AG10803 (cell line): ENCODE measurements around a stretch of chr9.

DNA sequence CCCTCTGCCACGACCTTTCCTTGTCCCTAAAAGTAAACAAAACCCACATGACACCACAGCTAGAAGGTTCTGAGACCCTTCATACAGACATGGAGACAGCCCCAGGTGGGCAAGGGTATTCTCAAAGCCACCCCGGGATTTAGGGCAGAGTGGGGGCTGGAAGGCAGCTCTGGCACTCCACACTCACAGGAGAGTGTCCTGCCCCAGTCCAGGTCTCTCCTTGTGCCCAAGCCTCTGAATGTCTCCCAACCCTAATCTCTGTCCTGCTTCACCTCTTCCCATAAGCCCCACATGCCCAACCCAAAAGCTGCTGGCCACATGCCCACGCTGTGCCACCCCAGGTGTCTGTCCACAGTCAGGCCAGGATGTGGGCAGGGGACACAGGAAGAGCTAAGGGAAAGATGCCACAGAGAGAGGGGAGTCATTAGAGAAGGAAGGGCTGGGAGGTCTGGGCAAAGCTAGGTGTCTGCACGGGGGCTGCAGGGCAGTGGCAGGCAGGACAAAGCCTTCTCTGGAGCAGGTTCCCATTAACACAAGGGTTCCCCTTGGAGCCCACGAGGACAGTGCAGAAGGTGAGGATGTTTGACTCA, 689 bp downstream of the AMBP start:
- RRBS = no CpG with 5 or more reads among the region's 5 CpGs

- RRBS = no CpG with 5 or more reads among the region's 12 CpGs
Observed at GRCh38 chr9:114082435-114083069, 4.5 kb upstream of the AMBP start.

DNA sequence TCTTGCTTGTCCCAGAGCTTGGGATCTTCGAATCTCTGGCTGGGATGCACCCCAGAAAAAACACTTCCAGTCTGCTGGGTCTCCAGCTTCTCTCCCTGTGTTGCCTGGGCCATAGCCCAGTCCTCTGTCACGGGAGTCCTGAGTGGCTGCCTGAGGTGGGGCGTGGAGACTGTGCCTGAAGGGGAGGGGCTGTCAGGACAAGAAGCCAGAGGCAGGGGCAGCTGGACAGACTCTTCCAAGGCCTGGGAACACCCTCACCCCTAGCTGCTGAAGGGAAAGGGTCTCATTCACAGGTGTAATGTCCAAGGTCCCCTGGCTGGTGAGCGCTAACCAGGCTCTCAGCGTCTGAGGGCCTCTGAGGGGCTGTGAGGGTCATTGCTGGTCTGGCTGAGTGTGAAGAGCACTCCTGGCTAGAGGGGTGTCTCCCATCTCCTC, 20.4 kb upstream of the COL27A1 start:
- RRBS = no CpG with 5 or more reads among the region's 5 CpGs

DNA sequence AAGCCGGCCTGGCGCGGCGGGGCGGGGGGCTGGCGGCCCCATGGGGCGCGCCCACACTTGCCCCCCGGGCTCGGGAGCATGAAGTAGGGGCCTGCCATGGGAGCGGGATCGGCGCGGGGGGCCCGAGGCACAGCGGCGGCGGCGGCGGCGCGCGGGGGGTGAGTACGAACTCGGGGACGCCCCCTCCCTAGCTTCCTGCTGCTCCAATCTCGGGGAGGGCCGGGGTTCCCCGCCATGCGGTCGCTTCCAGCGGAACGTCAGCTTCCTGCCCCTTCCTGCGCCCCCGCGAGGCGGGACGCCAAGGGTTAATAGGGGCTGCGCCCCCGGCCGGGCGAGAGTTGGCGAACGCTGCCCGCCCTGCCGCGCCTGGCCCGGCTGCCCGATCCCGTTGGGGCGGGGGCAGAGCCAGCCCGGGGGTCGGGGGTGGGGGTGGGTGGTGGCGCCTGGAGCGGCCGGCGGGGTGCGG, 551 bp downstream of the COL27A1 start:
- RRBS = 3% methylated on average over 36 of the region's 58 CpGs

GRCh38 chr9:114177594-114178129, 22.3 kb downstream of the COL27A1 start:
- RRBS = no CpG with 5 or more reads among the region's 5 CpGs

- RRBS = no CpG with 5 or more reads among the region's 9 CpGs
Observed at GRCh38 chr9:114331011-114331483, 1.4 kb downstream of the ORM2 start.

- RRBS = no CpG with 5 or more reads among the region's 19 CpGs
Observed at GRCh38 chr9:114348506-114349580, 19.2 kb downstream of the ORM2 start.

DNA sequence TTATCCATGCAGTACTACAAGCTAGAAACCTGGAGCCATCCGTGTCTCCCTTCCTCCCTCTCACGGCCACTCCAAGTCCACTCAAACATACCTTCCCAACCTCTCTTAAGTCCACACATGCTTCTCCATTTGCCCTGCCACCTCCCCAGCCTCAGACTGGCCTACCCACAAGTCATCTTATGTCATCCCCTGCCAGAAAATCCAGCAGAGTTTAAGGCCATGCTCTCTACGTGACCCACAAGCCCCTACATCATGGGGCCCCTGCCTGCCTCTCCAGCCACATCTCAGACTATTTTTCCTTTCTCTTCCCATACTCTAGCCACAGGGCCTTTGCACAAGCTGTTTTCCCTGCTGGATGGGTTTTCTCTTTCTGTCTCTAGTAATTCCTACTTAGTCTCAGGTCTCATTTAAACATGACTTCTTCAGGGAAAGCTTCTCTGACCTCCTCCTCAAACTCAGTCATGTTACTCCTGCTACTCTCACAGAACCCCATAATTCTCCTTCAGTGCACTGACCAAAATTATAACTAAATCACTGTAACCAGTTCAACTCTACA, 26.8 kb downstream of the AKNA start:
- RRBS = no CpG with 5 or more reads among the region's 3 CpGs

- RRBS = no CpG with 5 or more reads among the region's 7 CpGs
Observed at GRCh38 chr9:114361588-114362084, 26.1 kb downstream of the AKNA start.

DNA sequence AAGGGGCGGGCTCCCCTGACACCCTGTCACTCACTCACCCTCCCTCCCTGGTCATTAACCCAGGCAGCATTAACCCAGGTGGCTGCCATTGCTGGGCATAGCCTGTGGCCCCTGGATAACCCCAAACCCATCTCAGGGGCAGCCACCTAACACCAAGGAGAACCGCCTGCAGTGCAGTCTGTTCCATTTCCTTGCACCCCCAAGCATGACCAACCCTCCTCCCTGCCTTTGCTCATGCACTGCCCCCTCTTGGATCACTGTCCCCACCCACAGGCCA, 2.2 kb upstream of the AKNA start:
- RRBS = no CpG with 5 or more reads among the region's 2 CpGs

- RRBS = no CpG with 5 or more reads among the region's 3 CpGs
Observed at GRCh38 chr9:114820818-114821017, 14.9 kb upstream of the TNFSF15 start.

DNA sequence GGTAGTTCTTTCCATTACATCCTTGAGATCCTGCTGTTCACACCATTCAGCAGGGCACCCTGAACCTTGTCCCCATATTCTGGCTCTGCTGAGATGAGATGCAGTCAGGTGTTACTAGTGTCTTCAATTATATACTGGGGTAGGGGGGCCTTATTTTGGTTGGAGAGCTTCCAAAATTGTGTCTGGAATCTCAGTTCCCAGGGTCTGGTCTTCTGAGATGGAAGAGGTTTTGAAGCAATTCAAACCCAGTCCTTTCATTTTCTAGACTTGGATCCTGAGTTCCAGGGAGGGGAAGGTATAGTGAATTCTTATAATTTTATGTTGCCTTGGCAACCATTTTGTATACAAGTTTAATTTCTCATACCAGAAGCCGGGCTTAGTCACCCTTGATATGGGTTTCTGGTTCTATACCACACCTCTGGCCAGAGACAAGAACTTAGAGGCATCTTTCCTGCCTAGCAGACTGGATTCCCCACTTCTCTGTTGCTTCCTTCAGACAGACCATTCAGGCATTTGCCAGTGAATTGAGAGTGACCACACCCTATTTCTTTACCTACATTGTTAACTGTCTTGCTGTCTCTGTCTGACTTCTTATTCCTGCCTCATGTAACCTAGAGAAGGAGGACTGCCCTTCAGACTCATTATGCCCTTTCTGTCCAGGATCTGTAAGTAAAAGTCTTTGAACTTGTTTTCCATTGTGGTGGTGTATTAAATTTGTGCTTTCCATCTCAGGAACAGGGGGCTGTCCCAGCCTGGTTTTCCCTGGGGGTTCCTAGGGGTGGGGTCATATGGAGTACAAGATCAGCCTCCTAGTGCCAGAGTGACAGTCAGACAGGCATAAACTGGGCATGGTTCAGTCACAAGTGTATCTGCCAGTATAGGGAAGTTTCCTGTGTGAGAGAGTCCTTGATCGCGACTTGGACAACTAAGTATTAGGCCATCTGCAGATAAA, 27.6 kb downstream of the TNFSF8 start:
- RRBS = no CpG with 5 or more reads among the region's 3 CpGs

GRCh38 chr9:115027797-115027996, 90.3 kb downstream of the TNC start:
- RRBS = no CpG with 5 or more reads among the region's 3 CpGs

DNA sequence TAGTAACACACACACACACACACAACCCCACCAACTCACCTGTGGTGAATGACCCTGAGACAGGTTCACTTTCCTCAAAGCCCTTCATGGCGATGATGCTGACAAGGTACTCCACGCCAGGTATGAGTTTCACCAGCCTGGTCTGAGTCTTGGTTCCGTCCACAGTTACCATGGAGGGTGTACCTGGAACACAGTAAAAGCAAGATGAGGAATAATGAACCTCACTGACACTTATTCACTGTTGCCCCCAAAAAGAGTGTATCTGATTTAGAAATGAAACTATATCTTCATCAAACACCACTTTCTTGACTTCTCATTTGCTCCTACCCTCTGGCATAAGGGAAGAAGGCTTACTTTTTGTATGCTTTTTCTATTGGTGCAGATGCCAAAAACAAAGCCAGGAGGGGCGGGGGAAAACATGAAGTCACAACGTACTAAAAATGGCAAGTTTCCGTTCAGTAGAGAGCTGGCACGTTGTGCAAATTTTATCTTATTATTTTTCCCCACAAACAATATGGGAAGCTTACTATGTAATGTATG, 77.0 kb downstream of the TNC start:
- RRBS = no CpG with 5 or more reads among the region's 7 CpGs

DNA sequence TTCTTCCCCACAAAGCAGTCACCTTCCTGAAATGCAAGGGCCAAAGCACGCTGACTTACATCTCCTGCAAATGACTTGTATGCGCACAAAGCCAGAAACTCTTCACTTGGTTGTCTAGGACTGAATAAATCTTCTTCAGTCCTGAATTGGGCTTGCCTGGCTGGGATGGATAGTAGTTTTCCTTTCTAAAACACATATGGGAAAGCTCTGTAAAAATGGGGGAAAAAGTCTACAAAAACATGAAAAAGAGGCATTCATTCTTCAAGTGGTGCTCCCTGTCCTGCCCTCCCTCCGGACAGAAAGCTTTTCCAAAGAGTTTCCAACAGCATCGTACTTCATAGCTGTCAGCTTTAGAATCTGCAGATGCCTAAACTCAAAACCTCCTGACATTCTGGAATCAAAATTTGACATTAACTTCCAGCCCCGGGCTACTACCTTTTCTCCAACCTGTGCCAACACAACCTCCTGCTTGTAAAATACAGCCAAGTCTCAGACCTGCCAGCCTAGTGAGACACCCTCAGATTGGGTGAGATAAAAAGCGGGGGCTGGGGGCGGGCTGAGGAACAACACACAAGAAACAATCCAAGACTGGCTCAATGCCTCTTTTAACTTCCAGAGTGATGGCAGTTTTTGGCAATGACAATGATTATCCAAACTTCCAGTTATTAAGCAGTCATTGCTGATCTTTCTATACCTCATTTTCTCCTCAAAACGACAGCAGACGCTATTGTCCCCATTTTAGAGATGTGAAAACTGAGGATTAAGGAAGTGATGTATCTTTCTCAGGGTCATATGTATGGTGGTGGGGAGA, 1.4 kb downstream of the TNC start:
- RRBS = no CpG with 5 or more reads among the region's 9 CpGs

GRCh38 chr9:115135685-115136201, 17.8 kb upstream of the TNC start:
- RRBS = no CpG with 5 or more reads among the region's 8 CpGs

DNA sequence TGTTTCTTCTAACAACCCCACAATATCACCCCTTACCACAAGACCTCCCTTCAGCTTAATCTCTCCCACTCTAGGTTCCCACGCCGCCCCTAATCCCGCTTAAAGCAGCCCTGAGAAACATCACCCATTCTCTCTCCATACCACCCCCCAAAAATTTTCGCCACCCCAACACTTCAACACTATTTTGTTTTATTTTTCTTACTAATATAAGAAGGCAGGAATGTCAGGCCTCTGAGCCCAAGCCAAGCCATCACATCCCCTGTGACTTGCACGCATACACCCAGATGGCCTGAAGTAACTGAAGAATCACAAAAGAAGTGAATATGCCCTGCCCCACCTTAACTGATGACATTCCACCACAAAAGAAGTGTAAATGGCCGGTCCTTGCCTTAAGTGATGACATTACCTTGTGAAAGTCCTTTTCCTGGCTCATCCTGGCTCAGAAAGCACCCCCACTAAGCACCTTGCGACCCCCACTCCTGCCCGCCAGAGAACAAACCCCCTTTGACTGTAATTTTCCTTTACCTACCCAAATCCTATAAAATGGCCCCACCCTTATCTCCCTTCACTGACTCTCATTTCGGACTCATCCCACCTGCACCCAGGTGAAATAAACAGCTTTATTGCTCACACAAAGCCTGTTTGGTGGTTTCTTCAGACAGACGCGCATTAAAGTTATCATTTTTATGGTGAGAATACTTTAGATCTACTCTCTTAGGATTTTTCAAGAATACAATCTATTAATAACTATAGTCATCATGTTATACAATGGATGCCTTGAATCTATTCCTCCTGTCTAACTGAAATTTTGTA, 360.5 kb upstream of the TNC start:
- RRBS = no CpG with 5 or more reads among the region's 11 CpGs

DNA sequence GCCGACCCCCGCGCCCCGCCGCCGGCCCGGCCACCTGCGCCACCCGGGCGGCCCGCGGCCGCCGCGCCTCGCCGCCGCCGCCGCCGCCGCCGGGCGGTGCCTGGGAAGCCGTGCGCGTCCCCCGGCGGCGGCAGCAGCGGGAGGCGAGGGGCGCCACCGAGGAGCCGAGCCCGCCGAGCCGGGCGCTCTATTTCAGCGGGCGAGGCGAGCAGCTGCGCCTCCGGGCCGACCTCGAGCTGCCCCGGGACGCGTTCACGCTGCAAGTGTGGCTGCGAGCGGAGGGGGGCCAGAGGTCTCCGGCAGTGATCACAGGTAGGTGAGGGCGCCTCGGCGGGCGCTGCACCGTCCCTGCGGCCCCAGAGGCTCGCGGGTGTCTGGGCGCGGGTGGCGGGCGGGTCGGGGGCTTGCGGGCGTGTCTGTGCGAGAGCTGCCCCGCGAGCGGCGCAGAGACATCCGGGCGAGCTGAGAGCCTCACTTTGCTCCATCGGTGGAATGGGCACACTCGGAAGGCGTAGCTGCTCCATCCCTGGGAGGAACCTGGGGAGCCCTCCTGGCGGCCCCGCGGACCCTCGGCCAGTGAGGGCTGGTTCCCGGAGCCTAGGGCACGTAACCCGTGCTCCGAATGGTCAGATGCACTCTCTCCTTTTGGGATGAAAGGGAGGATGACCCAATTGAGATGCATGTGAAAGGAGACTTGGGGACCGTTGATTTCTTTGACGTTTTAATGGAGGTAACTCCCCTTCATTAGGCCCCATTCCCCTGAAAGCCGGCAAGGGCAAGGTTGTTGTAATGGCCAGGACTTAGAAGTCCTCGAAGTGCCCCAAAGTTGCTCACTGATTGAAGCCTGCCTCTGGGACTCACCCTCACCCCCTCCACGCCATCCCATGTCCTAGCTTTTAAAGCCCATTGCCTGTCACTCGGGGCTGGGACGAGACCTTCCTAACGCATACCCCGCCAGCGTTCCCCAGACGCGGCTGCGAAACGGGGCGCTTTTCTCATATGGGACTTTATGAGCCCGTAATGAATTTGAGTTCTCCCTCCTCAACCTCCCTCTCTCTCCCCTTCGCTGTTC, 1.0 kb downstream of the PAPPA start:
- RRBS = 2% methylated on average over 39 of the region's 103 CpGs

DNA sequence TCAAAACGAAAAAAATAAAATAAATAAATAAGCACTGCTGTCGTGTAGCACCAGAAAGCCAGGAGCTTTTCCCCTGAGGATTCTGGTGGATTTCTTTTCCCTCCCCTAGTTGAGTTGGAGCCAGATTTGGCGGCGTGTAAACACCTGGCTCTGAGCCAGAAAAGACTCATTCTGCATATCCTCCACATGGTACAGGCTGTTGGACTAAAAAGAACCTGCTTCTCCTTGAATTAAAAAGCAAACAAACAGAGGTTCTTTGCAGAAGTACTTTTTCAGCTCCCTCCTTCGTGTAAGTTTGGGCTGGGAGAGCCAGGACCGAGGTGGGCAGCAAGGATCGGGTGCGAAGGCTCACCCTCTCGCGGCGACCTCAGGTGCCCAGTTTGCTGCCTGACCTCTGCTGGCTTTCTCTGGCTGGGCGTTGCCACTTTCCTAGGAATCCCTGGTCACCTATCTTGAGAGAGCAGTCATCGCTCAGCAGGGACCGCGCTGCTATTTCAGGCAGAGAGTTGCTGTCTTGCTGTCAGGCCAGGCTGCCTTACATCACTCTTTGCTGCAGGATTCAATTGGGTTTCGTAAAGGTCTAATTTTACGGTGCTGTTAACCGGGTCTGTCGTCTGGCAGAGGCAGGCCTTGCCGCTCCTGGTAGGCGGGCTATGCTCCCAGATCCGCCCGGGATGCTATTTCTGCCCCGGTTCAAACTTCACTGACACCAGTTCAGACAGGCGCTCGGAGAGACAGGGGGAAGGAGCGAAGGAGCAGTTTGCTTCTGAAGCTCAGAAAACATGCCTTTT, 3.2 kb downstream of the PAPPA start:
- RRBS = 2% methylated on average over 6 of the region's 27 CpGs

- RRBS = no CpG with 5 or more reads among the region's 11 CpGs
Observed at GRCh38 chr9:116322974-116323575, 169.5 kb downstream of the PAPPA start.